ENCODE data around the genes TREML2, TREML4 and TOMM6.

- PRO-cap: no peak
Measured at GRCh38 chr6:40743422-40743849, 156.3 kb upstream of the LRFN2 start.

DNA sequence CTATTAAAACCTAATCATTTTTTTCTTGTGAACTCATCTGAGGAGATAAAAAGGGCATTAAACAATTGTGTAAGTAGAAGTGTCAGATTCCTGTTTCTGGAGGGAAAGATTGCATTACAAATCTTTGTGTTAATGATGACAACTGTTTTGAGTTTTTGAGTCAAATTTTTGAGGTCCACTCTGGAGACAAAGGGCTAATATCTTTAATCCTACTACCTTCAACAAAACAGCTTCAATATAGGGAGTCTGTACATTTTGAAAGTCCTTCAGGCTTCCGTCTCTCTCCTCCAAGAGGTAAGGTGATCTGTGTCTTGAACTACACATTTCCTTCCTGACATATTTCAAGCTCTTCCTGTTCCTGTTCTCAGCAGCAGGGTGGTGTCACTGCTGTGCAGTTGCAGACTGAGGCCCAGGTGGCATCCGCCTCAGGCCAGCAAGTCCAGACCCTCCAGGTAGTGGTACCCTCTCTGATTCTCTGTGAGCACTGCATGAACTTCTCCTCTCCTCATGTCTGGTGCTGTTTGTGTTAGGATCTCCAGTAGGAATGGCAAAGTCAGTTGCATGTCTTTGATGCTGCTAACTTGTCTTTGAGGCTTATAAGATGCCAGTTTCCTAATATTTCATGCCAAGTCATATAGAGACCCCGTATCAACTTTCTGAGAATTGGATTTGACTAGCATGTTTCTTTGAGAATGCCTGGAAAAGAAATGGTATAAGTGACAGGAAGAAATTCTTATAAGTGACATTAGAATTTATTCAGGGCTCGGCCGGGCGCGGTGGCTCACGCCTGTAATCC is 7.9 kb downstream of the NFYA start:
- PRO-cap: no peak

GRCh38 chr6:41092708-41093158 is 20.0 kb downstream of the NFYA start:
- PRO-cap: no peak

- PRO-cap: no peak
Measured at GRCh38 chr6:41097349-41098288, 24.8 kb downstream of the NFYA start.

- PRO-cap: no peak
Measured at GRCh38 chr6:41103945-41104635, 31.3 kb downstream of the NFYA start.

DNA sequence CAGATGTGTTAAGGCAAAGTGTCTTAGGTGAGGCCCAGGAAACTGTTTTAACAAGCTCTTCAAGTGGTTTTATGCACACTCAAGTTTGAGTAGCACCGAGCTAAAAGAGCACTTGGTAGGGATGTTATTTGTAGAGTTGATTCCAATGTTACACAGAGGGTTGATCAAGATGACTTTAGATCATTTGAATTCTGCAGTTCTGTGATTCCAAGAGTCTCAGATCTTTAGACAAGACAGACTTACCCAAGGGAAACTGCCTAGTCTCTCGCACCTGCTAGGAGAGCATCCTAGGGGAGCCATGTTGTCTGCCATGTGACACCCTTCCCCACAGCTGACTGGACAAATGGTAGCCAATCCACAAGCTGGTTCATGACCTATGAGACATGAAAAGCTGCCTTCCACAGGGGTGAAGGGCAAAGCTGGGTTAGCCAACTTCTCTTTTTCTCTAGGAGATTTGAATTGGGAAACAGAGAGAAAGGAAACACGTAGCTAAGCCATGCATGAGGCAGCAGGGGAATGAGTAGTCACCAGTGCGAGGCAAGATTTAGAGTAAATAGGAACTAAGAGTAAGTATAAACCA is 18.4 kb downstream of the TREML2 start:
- PRO-cap: no peak

GRCh38 chr6:41200219-41201420 is at the start of gene TREML2:
Gene TREML2 (minus strand): TSS chr6:41201149.
- PRO-cap: bidirectional peak, plus-strand start at chr6:41200696, minus-strand start at chr6:41200371; bidirectional peak, plus-strand start at chr6:41201266, minus-strand start at chr6:41201073

DNA sequence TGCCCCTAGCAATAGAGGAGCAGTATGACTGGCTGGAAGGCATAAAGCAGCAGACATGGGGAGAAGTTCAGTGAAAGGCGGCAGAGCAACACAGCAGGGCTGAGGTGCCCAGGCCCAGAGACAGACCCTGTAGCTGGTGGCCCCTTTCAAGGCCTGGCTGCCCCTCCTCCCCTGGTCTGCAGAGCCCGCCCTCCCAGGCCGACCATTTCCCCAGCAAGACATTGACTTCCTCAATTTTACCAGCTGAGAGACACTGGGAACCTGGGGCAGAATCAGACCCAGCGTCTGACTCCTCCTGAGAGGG is at the start of gene TREML4:
Gene TREML4, plus strand, starts transcription at position 275 of the 304 bp plus-strand sequence.
- PRO-cap: no peak

DNA sequence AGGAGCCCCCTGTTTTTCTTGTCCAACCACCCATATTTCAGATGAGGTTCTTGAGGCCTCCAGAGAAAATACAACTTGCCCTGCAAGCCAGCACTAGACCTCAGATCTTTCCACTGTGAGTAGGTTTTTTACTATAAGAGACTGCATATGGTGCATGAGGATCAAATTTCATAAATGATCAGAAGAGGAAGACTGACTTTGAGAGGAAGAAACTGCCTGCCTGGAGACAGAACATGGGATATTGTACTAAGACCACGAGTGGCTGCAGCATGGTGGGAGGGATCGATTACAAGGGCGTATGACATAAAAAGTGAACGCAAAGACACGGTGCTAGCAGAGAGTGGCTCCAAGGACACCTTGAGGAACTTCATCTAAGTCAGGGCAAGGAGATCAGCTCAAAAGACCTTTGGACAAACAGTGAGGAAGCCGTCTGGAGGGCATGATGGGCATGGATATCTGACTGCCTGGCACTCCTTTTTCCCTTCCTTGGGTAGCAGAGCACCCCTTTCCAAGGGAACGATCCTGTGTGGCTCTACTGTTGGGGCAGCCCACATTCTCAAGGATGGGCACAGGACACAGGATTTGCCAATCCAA is 3.6 kb downstream of the TREM1 start:
- PRO-cap: no peak

DNA sequence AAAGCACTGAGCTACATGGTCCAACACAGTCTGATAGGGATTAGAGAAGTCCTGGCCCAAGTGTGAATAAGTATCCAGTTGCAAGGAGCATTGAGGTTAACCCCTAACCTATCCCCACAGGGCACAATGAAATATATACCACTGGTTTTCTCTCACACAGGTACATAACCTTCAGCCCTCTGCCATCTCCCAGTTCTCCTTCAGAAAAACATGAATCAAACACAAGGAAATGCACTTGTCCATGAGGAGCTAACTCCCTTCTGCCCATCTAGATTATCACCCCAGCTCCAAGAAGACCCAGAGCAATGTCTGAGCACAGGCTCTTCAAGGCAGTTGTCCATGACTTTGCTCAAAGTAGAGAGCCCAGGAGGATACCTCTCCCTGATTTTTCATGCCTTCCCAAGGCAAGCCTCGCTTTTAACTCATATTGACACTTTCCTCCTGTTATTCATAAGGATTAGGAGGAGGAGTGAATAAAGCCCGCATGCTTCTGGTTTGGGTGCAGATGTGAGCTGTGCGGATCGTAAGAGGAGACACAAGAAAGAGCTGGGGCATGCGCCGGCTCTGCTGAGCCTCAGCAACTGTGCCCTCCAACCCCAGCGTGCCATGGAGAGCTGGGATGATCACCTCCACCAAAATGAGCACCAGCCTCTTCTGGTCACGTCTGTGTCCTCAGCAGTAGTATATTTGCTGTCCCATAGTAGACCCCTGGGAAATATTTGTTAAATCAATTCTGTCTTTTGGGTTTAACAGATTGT is 806 bp downstream of the TREM1 start:
- PRO-cap: unidirectional peak, minus-strand start at position 195 of the sequence; bidirectional peak, plus-strand start at position 504 of the sequence, minus-strand start at position 195 of the sequence

- PRO-cap: no peak
Measured at GRCh38 chr6:41442620-41443255, 103.4 kb upstream of the FOXP4 start.

GRCh38 chr6:41504219-41505079 is 41.7 kb upstream of the FOXP4 start:
- PRO-cap: no peak

DNA sequence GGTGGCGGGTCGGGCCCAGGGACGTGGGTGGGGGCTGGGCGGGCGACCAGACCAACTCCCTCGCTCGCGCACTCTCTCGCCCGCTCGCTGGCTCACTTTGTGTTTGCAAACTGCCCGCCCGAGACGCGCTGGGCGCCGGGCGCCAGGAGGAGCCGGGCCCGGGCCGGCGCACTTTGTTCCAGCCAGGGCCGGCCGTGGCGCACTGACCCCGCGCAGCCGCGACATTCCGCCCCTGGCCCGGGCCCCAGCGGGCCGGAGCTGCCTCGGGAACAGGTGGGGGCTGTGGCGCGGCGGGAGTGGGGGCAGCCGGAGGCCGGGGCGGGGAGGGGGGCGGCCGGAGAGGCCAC is 663 bp downstream of the FOXP4 start:
- PRO-cap: no peak

DNA sequence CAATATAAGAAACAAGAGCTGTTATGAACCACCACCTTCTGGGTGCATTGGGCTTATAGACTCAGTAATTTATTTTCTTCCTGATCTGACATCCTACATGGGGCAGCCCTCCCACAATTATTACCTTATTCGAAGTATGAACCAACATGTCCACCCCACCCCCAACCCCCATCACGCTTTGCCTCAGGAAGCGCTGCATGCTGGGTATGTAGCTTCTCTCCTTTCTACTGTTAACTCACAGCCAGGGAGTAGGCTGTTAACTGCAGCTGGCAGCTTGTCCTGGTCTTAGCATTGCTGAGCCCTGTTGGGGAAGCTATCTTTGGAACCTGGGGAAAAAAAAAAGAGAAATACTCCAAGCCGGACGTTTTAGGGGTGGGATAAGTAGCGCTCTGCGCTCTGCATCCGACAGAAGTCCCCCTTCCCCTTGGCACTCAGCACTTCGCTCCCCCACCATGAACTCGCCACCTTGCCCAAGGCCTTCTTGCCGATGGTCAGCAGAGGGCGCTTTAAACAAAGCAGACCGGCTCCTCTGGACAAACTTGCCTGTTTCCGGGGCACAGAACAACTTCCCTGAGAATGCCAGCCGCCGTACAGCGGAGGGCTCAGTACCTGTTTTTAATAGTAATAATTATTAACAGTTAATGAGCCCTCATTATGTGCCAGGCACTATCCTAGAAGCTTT is 35.4 kb upstream of the MDFI start:
- PRO-cap: no peak

- PRO-cap: no peak
Measured at GRCh38 chr6:41732516-41733582, 2.6 kb downstream of the TFEB start.

GRCh38 chr6:41734674-41735268 is 637 bp downstream of the TFEB start:
- PRO-cap: no peak

- PRO-cap: no peak
Measured at GRCh38 chr6:41787030-41787883, at the start of gene TOMM6. Gene TOMM6 (plus strand): TSS chr6:41787694.

DNA sequence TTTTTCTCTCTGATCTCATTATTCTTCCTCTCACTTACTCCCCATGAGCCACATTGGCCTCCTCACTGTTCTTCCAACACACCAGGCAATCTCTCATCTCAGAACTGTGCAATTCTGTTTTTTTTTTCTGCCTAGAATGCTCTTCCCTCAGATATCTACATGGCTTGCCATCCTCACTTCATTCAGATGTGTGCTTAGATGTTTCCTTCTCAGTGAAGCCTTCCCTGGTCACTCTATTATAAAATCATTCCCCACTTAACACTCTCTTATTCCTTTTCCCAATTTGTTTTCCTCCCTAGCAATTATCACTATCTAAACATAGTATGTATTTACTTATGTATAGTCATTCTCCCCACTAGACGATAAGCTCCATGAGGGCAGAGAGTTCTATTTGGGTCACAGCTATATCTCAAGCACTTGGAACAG is 36.6 kb downstream of the USP49 start:
- PRO-cap: no peak

GRCh38 chr6:41934631-41935422 is 6.8 kb downstream of the CCND3 start:
- PRO-cap: no peak

- PRO-cap: no peak
Measured at GRCh38 chr6:41935423-41936022, 6.1 kb downstream of the CCND3 start.

Data from neutrophil (primary cell).